ENCODE results near the genes PRLHR, CACUL1, EIF3A and SFXN4.

GRCh38 chr10:117533868-117534708 lies 8.5 kb upstream of the EMX2 start:
- PRO-cap = no peak

GRCh38 chr10:117535179-117535945 lies 7.2 kb upstream of the EMX2 start:
- PRO-cap = no peak

GRCh38 chr10:117551310-117551902 lies 8.9 kb downstream of the EMX2 start:
- PRO-cap = no peak

GRCh38 chr10:117736549-117737138 lies 194.1 kb downstream of the EMX2 start:
- PRO-cap = no peak

- PRO-cap = no peak
Observed at GRCh38 chr10:118021808-118022935, 24.6 kb downstream of the RAB11FIP2 start.

GRCh38 chr10:118459631-118460035 lies 117.5 kb upstream of the FAM204A start:
- PRO-cap = no peak

DNA sequence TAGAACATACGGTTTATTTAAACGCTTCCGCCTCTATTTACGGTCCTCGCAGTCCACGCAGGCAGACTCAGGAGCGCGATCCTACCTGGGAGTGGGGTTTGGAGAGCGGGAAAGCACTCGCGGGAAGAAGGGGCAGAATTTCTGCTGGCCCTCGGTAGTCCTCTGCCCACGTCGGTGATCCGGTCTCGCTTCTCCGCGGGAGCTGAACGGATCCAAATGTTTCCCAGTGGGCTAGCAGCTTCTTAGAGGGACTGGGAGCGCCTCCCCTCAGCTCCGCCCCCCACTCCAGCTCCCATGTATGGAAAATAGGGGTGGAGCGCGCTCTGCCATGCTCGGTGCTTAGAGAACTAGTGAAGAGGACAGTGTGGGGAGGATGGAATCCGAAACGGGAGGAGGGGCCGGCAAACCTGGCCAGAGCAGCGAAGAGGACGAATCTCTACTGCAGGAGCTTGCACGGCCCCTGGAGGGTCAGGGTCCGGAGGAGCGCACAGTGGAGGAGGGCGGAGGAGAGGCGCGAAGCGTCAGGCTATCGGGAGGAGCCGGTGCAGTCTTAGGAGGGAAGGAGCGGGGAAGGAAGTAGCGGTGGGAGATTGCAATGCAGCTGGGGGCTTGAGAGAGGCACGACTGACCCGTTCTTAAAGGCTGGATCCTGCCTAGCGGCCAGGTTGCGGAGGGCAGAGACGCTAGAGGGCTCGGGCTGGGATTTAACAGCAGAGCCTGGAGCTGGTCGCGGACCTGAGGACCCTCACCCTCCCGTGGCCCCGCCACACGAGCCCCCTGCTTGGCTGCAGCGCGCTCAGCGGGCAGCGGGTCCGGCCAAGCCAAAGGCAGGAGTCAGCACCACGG lies at the start of gene PRLHR:
TSS of gene PRLHR (minus strand) at position 218 of the 846 bp plus-strand sequence.
- PRO-cap = no peak

DNA sequence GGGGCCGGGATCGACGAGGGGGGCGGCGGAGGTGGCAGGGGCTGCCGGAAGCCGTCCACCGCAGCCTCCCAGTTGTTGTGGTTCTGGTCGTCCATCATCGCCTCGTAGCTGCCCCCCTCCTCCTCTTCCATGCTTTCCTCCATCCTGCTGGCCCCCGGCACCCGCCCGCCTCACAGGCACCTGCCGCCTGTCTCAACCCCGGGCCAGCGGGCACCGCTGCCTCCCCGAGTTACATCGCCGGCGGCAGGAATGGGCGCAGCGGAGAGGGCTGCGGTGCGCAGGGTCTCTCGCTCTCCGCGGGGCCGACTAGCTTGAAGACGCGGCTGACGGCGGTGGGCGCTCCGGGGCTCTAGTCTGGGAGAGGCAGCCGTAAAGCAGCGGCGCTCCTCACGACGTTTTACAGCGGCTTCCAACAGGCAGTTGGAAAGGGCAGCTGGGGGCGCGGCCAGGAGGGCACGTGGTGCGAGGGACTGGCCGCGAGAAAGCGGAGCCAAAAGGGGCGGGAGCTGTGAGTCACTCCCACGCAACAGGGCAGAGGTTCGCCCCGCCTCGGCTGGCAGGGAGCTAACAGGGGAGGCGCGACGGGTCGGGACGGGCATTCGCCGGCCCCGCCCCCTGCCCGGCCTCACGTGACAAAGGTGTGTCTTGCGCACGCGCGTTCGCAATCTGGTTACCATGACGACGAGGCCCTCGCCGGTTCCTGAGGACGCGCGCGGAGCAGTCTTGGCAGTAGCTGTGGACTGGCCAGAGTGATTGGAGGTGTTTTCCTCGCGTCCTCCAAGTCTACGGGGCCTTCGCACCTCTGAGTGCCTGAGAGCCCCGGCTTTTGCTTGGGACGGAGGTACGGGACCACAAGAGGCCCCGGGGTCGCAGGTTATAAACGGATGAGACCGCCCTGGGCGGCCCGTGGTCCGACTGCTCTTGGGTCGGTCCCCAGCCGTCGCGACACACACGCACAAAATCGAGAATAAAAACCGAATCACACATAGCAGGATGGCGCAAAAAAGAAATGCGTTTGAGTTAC lies at the start of gene CACUL1:
TSS of gene CACUL1 (minus strand) at position 351 of the 1,024 bp plus-strand sequence.
- PRO-cap = no peak

DNA sequence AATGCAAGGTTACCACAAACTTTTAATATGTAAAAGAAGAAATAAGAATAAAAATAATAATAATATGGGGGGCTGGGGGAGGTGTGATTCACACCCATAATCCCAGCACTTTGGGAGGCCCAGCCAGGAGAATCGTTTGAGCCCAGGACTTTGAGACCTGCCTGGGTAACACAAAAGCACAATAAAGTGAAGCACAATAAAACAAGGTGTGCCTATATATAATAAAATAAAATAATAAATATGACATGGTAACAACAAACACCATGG lies 25.2 kb downstream of the EIF3A start:
- PRO-cap = no peak

DNA sequence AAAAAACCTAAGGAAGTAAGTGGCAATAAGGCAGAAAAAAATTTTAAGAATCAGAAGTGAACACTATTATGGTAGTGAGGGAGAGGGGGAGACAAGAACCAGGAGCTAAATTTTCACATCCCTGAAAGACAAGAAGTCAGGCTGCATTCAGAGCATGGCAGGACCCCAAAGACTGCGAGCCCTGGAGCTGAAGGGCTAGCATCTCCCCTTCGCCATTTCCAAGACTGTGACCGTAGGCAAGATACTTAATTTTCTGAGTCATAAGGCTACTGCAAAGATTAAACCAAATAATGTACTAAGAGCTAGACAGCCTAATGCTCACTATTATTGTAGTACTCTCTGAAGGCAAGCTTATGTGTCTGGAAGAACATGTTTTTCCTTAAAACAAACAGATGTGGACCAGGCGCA lies 14.1 kb downstream of the EIF3A start:
- PRO-cap = no peak

GRCh38 chr10:119080583-119081015 lies at the start of gene EIF3A:
TSS of gene EIF3A (minus strand) at chr10:119080817.
- PRO-cap = bidirectional peak, plus-strand start at chr10:119080923, minus-strand start at chr10:119080810

DNA sequence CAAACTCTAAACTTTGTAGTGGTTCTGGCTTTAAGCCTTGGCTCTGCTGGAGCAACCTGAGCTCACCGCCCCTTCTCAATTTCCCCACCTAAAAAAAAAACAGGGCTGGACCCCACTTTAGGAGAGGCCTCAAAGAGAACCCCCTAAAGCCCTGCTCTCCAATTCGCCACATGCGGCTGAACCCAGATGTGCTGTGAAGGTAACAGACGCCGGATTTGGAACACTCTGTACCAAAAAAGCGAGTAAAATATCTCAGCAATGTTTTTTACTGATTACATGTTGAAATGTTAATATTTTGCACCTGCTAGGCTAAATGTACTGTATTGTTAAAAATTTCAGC lies 860 bp downstream of the SFXN4 start:
- PRO-cap = no peak

- PRO-cap = bidirectional peak, plus-strand start at chr10:119165773, minus-strand start at chr10:119165650
Observed at GRCh38 chr10:119165024-119166140, at the start of gene SFXN4. TSS of gene SFXN4 (minus strand) at chr10:119165714.

DNA sequence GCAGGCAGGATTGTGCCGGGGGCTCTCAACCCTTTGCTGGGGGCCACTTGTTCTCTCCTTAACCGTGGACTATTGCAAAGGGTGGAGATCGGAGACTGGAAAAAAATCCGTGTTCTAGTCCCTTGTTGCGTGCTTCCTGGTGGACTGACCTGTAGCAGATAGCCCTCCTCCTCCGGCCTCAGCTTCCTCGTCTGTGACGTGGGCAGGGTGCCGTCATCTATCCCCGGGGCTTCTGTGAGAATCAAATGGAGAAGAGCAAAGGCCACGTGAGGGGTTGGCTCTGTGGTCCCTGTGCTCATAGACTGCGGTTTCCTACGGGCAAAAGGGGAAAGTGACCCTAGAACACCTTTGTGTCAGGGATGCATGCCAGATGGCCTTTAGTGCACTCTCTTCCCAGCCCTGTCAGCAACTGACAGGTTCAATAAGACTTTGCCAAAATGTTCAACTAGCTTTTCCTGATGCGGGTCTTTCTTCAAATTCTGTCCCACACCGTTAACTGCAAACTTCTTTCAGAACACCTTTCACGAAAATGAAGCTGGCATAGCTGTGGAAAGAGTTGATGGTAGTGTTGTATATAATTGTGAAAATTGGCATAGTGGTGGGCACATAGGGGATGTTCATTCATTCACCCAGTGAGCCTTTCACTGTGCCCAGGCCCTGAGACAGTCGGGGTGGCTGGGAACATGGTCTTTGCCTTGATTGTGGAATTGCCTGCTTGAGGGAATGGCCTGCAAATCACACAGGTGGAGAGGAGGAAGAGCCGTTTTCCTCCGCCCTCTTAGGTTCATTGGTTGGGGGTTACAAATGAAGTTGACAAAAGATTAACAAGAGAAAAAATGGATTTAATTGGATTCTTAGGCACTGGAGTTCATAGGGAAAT lies 33.9 kb downstream of the GRK5 start:
- PRO-cap = no peak

DNA sequence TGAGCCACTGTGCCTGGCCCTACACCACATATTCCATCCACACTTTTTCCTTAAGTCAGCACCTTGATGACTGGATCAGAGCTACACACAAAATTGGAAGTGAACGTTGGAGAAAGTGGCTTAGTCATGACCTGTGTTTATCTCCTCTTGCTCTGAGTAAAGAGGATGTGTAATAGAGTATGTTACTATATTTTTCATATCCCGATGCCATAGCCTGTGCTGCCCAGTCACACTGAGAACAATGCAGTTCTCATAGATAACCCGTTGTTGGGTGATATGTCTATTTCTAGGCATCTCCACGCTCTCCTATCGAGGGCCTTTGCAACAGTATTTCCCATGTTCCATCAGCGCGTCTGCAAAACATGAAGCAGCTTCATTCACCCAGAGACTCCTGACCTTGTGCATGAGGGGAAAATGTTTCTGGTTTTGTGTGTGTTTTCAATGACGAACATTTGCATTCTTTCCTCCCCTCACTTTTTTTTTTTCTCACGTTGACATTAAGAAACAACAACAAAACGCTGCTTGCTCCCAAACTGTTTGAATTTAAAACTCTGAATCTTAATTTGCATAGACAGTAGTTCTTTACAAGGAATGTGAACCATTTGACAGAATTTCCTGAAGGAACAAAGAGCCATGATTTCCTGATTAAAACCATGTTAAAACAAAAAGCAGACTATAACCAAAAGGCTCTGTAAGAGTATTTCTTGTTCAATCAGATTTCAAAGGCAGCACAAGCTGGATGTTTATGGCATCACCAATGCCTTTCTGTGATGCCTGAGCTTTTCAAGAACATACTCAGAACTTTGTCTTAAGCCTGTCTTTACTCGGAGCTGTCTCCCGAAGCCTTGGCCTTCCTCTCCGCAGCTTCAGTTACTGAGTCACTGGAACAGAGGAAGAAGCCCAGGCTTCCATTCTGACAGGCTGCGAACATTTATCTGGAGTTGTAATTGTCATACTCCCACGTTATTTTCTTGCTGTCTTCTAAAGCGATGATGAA lies 43.6 kb downstream of the GRK5 start:
- PRO-cap = no peak

DNA sequence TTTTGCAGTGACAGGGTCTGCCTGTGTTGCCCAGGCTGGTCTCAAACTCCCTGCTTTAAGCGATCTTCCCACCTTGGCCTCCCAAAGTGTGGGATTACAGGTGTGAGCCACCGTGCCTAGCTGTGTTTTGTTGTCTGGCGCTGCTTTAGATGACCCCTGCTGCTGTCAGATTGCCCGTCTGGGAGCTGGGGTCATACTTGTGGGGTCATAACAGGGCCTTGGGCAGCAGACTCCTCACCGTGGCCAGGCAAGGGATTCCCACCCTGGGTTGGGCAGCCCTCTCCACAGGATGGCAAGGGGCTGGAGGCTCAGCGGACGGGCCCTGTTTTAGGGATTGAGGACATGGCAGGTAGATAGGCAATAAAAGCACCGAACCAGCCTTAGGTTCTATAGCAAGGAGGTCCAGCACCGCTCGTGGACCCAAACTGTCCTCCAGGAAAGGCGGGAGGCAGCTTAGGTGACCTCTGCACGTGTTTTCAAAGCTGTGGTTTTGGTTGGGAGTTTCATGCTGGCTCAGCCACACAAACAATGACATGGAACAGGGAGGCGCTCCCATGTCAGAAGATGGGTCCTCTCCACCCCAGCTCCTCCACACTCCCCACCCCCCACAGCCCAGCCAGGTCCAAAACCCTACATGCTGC lies 60.0 kb downstream of the GRK5 start:
- PRO-cap = no peak

DNA sequence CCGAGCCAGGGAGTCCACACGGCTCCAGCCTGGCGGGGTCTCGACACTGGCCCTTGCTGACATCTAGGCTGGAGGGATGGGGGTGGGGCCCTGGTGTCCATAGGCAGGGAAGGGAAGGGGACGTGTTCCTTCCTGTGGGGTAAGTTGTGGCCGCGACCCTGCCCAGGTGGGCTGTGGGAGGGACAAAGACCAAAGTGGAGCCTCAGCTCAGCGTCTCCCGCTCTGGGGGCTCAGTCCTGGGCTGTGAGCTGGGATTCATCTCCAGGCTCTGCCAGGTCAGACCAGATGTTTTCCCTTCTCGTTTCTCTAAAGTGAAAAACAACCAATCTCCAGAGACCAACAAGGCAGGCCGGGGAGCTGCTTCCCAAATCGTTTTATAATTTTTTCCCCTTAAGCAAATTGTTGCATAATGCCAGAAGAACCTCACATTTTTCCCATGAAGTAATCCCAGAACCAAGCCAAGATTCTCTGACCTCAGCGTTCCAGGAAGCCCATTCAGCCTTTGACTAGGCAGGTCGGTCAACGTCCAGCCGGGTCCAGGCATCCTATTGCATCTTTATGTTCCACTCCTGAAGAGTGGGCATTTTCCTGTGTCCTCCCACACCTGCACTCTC lies 101.2 kb downstream of the RGS10 start:
- PRO-cap = no peak

DNA sequence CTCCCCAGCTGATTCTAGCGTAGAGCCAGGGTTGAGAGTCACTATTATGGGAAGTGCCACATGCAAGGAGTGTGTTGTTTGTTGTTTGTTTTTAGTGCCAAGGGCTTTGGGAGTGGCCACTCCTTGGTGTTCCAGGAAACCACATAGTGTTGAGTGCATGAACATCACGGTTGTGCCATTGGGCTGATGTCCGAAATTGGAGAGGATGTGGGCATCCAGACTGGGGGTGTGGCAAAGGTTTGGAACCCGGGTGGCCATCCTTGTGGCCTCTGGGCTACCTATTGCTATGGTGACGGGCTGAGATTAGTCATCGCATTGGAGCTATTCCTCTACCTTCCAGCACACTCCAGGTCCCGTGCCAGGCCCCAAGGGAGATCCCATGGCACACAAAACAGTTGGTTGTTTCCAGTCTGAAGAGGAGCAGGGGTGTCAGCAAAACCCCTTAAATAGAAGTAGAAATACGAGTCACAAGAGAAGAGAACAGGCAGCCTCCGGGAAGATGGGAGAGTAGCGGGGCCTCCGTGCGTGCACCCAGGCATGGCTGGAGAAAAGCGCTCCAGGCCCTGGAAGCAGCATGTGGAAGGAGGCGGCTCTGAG lies 92.4 kb downstream of the RGS10 start:
- PRO-cap = no peak

DNA sequence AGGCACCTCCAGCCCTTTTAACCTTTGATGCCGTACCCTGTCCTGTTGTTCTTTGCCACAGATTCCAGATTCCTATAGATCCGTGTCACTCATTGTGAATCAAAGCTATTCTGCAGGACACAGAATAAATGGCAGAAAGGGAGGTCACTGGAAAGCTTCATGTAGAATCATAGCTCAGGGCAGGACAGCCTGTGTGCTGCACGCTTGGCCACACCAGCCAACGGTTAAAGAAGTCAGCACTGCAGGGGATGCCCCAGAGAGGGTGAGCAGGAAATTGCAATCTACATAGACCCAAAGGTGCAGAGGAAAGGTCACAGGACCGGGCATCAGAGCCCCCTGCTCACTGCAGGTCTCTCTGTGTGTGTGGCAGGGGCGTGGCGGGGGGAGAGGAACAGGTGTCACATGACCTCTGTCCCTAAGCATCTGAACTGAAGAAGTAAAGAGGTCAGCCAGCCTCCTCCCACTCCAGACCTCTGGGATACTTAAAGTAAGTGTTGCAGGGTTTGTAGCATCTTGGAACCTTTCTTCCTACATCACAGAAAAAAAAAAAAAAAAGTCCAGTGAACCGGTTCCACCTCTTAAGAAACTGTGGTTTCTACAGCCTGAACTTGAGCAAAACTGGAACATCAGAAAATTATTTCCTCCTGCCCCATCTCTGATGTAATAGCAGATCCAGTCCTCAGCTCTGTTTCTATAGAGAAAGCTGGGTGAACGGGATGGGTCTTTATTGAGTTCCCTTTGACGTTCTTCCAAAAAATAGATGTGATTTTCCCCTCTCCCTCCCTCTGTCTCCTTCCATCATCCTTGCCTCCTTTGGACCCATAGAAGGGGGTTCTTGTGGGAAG lies 64.3 kb downstream of the RGS10 start:
- PRO-cap = no peak

- PRO-cap = no peak
Observed at GRCh38 chr10:119541941-119542058, 719 bp downstream of the RGS10 start.

Measured in mesenteric fat pad (tissue), 1 donor.